ENCODE measurements around a stretch of chr19.

- PRO-cap, result no peak
These were observed 1.7 kb downstream of the KLF2 start for GRCh38 chr19:16326275-16326829.

DNA sequence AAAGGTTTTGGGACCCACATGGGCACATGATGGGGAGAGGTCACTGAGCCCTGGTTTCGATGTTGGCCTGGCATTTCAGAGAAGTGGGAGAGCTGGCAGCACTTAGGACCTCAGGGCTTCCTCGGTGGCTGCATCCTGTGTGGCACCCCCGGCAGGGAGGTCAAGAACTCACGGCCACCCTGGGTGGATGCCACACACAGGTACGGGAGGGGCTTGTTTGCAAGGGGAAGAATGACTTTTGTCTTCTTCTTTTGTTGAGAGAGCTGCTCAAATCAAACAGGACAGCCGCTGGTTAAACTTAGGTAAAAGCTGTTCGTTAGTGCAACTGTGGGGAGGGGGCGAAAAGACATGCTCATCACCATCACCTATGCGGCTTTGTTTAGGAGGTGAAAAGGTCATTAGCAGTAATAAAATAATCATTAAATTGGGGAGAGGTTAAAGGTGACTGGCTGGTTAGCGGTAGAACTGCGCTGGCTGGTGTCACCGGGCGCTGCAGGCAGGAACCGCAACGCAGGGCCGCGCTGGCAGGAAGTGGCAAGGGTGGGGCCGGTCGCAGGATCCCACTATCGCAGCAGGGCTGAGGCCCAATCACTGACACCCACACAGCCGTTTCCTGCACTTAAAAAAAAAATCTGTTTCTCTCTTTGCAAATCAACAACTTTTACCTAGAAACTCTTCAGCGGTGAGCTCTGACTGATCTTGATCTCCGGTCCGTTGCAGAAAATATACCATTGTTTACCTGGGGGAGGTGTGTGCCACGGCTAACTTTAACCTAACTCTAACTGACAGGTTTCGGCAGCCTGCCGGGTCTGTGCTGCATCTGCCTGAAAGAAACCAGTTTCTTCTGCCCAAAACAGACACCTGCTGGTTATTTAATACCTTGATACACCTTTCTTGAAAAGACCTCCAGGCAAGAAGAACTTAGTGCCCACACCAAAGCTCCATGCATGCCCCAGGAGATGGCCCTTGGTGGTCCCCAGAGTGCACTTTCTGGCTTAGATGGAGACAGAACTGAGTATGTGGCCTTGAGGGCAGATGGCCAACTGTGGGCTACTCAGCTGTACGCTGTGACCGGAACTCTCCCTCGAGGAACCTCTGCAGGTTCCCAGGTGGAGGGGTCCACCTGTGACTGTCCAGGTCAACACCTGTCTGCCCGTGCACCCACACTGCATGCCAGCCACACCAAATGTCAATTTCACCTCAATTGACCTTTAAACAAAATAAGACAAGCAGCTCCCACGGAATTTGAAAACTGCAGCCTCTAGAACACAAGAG lies 47.0 kb downstream of the KLF2 start:
- PRO-cap, result bidirectional peak, plus-strand start at position 580 of the sequence, minus-strand start at position 533 of the sequence

GRCh38 chr19:16398728-16399193 lies 73.0 kb downstream of the EPS15L1 start:
- PRO-cap, result no peak

GRCh38 chr19:16404333-16405041 lies 67.3 kb downstream of the EPS15L1 start:
- PRO-cap, result no peak

DNA sequence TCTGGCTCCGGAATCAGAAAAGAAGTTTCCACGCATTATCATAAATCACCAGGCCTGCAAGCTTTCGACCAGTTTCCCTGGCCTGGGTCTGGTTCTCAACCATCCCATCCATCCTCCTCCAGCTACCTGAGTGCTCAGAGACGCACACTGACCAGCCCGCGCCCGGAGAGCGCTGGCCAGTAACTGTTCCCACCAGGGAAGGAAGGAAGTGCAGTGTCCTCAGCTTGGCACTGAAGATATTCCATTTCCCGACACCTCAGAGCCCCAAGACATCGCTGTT lies 29.2 kb downstream of the EPS15L1 start:
- PRO-cap, result no peak

GRCh38 chr19:16446915-16447432 lies 24.8 kb downstream of the EPS15L1 start:
- PRO-cap, result unidirectional peak, plus-strand start at chr19:16447202

DNA sequence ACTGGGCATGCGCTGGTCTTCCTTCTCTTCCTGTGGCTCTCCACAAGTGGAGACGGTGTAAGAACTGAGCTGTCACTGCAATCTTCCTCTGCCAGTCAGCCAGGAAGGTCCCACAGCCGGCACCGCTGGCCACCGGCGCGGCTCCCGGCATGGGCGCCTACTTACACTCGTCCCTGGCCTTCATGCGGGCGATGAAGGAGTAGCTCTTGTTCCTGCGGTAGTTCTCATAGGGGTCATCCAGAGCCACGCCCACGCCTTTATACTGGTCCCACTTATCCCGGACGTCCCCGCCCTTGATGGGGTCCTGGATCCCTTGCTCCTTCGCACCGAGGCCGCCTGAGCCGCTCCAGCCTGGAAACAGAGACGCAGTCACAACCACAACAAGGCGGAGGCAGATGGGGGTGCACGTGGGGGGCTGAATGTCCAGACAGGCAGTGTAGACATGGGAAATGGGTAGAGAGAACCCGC lies 22.8 kb downstream of the C19orf44 start:
- PRO-cap, result no peak

- PRO-cap, result no peak
These were observed 5.5 kb upstream of the SLC35E1 start for GRCh38 chr19:16577828-16578095.

DNA sequence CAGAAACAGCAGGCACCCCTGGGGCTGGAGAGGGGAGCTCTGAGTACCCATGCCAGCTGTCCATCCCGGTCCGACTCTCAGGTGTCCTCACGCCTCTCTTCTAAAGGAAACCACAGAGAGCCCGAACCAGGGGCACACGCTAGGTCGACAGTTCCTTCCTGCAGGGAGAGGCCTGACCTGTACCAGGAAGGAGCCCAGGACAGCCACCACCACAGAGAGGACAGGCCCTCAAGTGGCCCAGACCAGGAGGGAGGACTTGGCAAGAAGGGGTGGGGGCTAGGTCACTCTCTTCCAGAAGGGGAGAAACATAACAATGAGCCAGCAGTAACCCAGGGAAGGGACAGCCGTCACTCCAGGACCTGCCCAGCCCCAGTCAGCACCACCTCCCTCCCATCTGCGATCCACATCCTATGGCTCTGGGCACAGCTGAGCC lies 13.0 kb upstream of the SLC35E1 start:
- PRO-cap, result no peak

GRCh38 chr19:16625286-16625960 lies 2.6 kb downstream of the MED26 start:
- PRO-cap, result no peak

- PRO-cap, result bidirectional peak, plus-strand start at chr19:16628916, minus-strand start at chr19:16628893; unidirectional peak, minus-strand start at chr19:16629345
These were observed 995 bp upstream of the MED26 start for GRCh38 chr19:16628683-16629714.

DNA sequence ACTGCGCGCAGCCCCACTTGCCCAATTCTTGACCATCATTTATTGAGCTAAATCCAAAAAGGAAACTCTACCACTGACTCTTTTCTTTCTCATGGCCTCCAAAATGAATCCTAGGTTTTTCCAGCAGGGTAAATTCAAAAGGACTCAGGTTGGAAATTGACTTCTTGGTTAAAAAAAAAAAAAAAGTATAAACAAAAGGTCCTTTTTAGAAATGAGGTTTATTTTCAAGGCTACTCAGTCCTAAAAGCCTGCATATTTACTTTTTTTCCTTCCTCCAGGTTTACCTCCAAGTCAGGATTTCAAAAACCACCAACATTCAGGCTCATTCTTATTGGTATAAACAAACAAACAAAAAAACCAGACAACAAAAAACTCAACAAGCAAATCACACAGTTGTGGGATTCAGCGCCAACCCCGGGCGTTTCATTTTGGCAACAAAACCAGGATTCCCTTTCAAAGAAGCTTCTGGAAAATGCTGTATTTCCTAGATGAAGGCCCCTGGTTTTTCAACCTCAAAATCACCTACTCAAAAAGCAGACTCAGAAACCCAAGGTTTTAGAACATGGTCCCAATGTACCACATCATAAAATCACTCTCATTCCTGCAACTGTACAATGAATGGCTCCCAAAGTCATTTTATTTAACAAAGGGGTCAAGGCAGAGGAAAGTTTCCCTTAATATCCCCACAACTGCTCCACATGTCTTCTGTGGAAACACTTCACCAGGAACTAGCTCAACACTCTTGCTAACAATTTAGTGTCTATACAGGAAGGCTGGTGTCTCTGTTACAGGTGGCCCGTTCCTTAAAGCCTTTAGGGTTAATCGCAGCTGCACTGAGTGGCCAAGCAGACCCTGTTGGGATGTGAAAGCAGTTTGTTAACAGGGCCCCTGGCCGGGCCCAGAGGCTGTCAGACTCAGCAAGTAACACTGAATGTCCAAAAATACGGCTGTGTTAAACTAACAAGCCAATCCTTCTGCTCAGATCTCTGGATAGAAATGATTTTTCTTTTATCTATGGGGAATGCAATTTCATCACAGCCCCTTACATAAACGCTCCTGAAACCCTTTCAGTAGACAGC lies 13.7 kb downstream of the SMIM7 start:
- PRO-cap, result no peak

DNA sequence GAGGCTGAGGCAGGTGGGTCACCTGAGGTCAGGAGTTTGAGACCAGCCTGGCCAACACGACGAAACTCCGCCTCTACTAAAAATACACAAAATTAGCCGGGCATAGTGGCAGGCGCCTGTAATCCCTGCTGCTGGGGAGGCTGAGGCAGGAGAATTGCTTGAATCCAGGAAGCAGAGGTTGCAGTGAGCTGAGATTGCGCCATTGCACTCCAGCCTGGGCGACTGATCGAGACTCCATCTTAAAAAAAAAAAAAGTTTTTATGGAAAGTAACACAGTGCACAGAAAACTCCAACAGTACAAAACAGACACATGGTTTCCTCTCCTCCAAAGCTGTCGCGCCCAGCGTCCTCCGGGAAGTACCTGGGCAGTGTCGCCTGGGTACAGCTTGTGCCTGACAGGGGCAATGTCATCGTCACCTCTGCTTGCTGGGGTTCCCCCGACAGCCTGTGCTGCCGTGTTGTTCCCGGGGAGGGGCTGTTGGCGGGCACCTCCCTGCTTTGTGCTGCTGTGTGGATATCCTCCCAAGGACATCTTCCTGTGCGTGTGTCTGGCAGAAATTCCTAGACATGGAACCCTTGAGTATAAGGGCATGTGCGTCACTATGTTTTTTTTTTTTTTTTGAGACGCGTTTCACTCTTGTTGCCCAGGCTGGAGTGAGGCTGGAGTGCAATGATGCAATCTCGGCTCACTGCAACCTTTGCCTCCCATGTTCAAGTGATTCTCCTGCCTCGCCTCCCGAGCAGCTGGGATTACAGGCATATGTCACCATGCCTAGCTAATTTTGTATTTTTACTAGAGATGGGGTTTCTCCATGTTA lies 2.5 kb upstream of the F2RL3 start:
- PRO-cap, result no peak

- PRO-cap, result bidirectional peak, plus-strand start at chr19:16889736, minus-strand start at chr19:16889623
These were observed 613 bp downstream of the F2RL3 start for GRCh38 chr19:16889363-16889861.

- PRO-cap, result no peak
These were observed 37.7 kb downstream of the MYO9B start for GRCh38 chr19:17113210-17113827.

DNA sequence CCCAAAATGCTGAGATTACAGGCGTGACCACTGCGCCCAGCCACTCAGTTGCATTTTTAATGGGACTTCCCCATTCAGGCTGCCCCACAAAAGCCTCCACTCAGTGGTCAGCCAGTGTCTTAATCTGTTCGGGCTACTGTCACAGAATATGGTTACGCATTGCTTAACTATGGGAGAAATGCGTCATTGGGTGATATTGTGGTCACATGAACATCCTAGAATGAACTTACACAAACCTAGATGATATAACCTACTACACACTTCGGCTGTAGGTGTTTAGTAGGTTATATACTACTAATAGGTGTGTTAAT lies 62.9 kb downstream of the MYO9B start:
- PRO-cap, result no peak

GRCh38 chr19:17149615-17150025 lies 65.5 kb upstream of the USE1 start:
- PRO-cap, result no peak

DNA sequence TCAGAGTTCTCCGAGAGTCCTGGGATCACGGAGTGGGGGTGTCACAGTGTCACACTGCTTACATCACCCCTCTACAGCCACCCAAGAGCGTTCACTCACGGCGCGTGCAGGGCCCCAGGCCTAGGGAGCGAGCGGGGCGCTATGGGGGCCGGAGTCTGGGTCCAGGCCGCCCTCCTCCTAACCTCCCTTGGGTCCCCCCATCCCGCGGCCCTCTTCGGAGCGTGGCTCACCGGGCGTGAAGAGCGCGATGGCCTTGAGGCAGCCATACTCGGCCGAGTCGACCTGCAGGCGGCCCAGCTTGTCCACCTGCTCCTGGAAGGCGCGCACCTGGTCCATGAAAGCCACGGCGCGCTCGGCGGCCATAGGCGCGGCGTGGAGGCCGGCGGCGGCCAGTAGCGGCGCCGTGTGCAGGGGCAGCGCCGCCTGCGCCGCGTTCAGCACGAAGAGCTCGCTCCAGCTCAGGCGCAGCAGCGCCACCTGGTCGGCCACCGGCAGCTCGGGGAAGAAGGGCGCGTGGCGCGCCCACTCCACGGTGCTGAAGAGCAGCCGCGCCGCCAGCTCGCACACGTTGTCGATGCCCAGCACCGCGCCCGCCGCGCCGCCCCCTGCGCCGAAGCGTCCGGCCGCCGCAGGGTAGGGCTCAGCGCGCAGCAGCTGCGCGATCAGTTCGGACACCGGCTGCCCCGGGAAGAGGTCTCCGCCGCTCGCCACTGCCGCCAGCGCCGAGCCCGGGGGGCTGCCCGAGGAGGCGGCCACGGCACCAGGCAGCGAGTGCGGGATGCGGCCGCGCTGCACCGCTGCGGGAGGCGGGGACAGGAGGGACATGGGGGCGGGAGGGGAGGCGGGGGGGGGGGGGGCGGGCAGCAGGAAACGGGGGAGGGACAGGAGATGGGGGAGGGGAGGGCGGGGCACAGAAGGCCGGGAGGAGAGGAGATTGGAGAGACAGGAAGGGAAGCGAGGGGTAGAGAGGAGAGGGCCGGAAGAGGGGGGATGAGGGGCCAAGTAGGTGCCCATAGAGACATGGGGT lies 9.6 kb downstream of the OCEL1 start:
- PRO-cap, result bidirectional peak, plus-strand start at position 665 of the sequence, minus-strand start at position 441 of the sequence

DNA sequence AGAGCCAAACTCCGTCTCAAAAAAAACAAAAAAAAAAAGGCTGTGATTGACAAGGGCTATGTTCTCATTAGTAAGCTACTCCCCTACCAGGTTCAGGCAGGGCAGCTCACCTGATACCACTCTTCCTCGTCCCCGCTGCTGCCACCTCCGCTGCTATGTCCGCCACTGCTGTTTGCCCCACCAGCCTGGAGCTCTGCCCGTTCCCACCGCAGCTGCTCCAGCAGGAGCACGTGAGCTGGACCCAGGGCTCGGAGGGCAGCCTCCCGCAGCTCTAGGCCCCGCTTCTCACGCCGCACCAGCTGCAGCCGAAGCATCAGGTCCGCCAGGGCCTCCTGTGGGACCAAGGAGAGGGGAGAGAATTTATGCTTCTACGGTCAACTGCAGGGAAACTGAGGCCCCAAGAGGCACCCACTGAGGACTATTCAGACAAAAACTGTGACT lies 9.2 kb downstream of the USHBP1 start:
- PRO-cap, result no peak

DNA sequence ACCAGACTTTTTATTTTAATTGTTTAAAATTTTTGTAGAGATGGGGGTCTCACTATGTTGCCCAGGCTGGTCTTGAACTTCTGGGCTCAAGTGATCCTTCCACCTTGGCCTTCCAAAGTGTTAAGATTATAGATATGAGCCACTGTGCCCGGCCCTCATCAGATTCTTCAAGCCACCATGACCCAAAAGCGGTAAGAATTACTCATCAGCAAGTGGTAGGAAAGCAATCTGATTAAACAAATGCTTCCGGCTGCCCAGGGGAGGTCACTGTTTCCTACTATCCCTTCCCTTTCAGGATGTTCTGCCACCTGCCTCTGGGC lies 7.1 kb downstream of the ABHD8 start:
- PRO-cap, result no peak

Measured in right common carotid artery plus branches (tissue), 1 donor.